Mesenchymal stem cell of Wharton's jelly (primary cell): ENCODE data around the genes DYTN and KLF7.

DNA sequence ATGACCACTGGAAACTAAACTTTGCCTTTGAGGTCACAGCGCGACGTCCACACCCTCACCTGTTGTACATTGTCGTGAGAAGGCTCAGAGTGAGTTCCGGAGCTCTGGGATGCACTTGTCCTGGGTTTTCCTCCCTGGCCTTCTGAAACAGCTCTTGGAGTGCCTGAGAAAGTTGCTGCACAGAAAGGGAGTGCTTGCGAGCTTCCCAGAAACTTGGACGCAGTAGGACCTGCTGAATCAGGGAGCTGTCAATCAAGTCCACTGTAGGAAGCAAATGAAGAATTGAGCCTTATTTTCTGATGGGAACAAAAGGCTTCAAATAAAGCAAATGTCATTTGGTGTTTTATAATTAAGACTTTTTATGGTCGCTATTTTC lies 11.0 kb downstream of the DYTN start:
- CAGE, long polyA plus RNA = no peak

DNA sequence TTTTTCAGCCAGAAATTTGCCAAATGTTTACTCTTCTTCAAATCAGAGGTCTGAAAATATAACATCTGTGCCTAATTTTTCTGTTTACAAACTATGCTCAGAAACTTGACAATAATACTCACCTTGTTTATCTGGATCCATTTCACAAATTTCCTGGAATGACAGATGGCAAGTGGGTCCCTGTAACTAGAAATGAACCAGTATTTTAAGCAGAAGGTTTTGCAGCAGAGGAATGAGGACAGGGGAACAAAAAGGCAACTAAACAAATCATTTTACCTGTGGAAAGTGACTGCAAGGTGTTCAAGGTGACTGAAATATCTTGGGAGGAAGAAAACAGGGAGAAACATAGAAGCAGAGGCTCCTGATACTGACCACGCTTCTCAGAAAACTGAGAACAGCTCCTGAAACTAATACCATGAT lies at the start of gene DYTN:
Gene DYTN, minus strand, starts transcription at position 258 of the 420 bp plus-strand sequence.
- CAGE, long polyA plus RNA = no peak

DNA sequence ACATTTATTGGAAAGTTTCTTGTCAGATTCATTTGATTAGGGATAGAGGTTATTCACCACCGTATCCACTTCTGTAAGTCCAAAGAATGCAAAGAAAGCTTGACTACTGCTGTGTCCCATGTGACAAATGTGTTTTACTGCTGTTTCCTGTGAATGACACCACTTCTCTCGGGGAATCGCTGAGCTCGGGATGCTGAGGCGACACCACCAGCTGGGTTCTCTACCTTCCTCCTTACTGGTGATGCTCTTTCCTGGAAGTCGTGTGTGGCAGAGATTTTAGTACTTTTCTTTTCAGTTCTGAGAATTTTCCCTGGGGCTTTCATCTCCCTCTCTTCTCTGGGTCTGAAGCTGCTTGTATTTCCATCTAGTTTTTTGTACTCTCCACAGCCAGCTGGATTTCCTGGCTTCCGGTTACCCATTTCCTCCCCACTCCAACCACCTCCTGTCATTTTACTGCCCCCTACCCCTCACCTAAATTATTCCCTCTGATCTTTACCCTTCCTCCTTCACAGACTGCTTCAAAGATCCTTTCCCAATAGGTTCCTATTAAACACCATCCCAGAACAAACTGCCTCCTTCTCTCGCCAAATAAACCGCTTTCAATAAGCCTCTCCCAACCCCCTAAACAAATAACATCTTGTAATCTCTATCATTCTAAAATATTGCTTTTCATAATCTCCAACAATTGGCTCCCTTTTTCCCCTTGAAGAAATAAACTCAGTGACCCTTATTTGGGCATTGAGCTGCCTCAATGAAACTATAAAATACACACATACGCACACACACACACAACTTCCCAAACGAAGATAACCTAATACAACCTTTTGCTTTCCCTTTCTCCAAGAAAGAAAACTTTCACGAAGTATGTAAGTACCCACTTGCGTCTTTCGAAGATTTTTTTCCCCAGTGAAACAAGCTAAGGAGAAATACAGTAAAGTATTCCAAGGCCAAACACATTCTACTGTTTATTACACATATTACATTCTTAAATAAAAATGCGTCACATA lies 91.3 kb downstream of the KLF7 start:
- CAGE, long polyA plus RNA = no peak

DNA sequence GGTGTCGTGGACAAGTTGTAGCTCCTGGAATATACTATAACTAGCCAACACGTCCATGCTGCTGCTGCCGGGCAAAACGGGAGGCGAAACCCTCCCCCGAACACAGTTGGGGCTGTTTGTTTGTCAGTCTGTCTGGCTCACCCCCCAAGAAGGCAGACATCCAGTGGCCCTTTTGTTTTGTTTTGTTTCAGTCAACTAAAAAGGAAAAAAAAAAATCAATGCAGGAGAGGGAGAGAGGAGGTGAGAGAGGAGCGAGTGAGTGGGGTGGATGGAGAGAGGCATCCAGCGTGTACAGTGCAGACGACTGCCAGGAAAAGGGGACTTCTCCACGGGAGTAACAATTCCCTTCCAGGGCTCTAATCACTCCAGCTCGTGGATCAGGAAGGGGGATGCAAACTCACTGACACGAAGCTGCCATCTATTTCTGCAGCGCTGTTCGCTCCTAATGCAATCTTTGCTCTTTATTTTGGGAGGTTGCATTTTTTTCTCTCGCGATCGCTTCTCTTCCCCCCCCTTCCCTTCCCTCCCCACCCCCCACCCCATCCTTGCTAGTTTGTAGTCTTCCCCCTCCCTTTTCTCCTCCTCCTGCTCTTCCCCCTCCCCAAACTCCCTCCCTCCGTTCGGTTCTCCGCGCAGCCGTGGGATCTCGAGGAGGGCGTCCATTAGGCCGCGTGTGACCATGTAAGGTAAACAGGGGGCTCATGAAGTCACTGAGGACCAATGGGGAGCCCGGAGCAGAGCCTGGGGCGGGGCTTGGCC lies at the start of gene KLF7:
Gene KLF7, minus strand, starts transcription at position 437 of the 759 bp plus-strand sequence.
- CAGE, long polyA plus RNA = no peak

- CAGE, long polyA plus RNA = no peak
Measured at GRCh38 chr2:207166271-207166782, 579 bp upstream of the KLF7 start.

DNA sequence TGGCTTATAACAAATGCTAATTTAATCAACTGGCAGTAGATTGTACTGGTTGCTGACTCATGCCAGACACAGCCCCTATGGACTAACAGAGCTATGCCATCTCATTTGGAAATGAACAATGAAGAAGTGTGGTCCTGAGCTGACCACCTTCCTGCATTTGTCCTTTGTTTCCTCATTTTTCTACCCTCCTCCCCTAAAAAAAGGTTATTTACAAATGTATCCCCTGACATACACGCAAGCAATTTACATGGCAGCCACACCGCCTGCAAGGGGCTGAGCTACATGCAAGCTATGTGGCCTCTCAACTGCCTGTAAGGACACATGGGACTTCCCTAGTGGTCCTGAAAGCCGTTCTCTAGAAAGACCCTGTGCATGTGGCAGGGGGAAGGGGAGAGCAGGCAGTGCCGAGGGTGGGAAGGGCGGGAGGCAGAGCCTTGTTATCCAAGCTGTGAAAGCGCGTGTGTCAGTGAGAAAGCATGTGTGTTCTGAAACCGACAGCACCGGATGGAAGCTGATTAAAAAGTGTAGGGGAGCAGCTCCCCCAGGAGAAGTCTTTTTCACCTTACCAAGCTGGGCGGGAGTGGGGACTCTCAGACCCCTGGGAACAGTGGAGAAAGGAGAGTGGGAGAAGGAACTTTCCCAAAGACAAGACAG lies 91.0 kb upstream of the KLF7 start:
- CAGE, long polyA plus RNA = no peak

GRCh38 chr2:207524699-207525045 lies 5.1 kb upstream of the CREB1 start:
- CAGE, long polyA plus RNA = no peak

GRCh38 chr2:207525346-207525783 lies 4.4 kb upstream of the CREB1 start:
- CAGE, long polyA plus RNA = no peak

DNA sequence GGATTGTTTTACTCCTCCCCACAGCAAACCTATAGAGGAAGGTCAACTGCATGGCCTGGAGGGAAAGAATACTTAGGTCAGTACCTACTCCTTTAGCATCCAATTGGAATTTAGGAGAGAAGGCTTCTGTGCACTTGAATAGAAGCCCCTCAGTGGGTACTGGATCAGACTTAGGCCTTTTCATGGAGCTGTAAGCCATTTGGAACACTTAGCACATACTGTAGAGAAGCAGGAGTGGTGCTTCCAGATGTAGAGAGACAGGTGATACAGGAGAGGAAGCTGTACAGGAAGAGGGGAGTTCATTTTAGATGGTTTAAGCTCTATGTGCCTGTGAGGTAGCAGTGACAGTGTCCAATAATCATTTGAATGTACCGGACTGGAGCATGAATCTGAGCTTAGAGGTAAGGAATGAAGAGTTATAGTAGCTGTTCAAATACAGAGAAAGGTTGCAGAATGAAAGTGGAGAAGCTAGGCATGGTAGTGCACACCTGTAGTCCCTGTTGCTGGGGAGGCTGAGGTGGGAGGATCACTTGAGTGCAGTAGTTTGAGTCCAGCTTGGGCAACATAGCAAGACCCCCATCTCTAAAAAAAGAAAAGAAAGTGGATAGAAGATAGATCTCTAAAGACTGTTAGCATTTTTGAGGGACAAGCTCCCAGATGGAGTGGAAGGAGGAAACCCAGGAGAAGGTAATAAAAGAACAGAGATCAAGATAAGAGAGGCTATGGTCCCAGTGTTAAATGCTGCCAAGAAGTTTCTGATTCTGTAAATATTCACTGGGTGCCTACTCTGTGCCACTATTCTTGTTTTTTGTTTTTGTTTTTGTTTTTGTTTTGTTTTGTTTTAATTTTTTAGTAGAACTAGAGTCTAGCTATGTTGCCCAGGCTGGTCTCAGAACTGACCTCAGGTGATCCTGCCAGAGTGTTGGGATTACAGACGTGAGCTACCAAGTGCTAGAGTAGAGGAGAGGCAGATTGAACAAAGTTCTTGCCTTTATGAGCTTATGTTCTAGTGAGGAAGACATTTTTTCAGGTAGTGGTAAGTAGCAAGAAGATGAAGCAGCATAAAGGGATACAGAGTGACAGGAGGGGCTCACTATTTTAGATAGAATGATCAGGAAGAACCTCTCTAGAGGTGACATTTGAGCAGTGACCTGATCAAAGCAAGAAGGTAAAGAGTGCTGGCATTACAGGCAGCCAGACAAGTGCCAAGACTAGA lies 26.3 kb downstream of the FZD5 start:
- CAGE, long polyA plus RNA = no peak

DNA sequence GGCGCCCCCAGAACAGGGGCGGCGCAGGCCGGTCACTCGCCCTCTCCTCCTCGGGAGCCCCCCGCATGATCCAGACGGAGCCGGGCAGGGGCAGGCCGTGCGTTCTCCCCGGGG lies 406 bp downstream of the FZD5 start:
- CAGE, long polyA plus RNA = no peak

DNA sequence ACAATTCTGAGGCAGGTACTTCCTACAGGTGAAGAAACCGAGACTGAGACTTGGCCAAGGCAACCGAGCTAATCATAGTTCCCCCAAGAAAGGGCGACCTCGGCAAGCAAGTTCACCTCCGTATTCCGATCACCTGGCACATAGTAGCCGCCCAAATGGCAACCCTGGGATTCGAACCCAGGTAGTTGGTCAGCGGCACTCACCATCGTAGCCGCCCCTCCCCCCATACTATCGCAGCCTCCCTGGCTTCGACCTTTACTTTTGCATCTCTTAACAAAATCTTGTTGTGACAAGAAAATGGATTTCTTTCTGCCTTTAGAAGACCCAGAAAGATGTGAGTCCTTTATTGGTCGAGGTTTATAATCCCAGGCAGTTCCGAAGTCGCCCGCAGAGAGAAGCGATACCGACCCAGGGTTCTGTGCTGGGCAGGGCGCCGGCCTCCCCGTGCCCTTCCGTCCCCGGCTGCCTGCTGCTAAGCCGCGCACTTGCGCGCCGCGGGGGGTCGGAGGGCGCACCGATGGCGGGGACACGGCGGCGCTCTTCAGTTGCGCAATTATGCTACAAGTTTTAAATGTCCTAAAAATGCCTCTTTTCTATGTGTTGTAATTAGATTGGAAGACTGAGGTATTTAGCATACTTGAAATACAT lies 1.2 kb upstream of the FZD5 start:
- CAGE, long polyA plus RNA = no peak

GRCh38 chr2:207796625-207797513 lies 27.2 kb upstream of the FZD5 start:
- CAGE, long polyA plus RNA = no peak

GRCh38 chr2:207860736-207861185 lies 91.1 kb upstream of the FZD5 start:
- CAGE, long polyA plus RNA = no peak

DNA sequence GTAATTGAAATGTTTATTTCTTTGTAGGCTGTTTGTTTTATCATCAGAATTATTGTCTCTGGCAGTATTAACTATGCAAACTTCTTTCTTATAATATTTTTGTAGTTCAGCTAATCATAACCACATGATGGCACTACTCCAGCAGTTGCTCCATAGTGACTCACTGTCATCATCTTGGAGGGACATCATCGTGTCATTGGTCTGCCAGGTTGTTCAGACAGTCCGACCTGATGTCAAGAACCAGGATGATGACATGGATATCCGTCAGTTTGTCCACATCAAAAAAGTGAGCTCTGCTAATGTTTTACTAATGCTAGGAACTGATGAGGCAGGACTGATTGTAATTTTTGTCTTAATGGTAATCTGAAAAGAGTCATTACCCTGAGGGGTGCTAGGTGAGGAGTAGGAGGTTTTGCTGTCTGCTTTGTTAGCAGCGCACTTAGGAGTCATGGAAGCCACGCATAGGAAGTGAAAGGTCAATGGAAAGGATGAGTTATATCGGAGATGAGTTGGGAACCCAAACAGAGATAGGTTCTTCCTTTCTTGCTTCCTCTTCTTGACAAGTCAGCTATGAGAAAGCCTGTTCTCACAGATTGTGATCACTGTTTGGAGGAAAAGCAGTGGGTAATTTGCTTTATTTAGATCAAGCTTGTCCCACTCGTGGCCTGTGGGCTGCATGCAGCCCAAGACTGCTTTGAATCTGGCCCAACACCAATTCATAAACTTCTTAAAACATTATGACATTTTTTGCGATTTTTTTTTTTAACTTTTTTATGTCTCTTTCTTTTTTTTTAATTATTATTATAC lies 49.2 kb downstream of the PIKFYVE start:
- CAGE, long polyA plus RNA = no peak

GRCh38 chr2:209579137-209579925 lies 155.5 kb downstream of the MAP2 start:
- CAGE, long polyA plus RNA = no peak

DNA sequence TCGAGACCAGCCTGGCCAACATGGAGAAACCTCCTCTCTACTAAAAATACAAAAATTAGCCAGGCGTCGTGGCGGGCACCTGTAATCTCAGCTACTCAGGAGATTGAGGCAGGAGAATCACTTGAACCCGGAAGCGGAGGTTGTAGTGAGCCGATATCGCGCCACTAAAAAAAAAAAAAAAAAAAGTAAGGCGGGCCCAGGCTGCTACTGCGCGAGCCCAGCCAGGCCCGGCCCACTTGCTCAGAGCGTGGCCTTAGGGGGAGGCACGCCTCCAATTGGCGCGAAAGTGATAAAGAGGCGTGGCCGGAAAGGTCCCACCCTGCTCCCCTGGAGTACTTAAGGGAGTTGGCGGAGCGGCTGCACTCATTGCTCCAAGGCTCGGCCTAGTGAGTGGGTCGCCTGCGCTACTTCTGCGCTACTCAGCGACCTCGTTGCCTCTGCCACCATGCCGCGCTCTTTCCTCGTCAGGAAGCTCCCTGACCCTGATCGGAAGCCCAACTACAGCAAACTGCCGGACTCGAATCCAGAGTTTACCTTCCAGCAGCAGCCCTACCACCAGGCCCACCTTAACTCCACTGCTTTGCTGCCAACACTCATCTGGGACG lies 36.8 kb downstream of the UNC80 start:
- CAGE, long polyA plus RNA = no peak

DNA sequence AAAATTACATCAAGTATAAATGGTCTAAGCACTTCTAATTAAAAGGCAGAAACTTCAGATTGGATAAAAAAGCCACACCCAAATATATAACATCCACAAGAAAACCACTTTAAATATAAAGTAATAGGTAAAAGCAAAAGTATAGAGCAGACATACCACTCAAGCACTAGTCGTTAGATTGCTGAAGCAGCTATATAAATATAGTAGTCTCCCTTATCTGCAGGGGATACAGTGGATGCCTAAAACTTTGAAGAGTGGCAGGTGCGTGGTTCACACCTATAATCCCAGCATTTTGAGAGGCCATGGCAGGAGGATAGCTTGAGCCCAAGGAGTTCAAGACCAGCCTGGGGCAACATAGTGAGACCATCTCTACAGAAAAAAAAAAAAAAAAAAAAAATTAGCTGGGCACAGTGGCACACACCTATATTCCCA lies 47.9 kb downstream of the RPE start:
- CAGE, long polyA plus RNA = no peak

DNA sequence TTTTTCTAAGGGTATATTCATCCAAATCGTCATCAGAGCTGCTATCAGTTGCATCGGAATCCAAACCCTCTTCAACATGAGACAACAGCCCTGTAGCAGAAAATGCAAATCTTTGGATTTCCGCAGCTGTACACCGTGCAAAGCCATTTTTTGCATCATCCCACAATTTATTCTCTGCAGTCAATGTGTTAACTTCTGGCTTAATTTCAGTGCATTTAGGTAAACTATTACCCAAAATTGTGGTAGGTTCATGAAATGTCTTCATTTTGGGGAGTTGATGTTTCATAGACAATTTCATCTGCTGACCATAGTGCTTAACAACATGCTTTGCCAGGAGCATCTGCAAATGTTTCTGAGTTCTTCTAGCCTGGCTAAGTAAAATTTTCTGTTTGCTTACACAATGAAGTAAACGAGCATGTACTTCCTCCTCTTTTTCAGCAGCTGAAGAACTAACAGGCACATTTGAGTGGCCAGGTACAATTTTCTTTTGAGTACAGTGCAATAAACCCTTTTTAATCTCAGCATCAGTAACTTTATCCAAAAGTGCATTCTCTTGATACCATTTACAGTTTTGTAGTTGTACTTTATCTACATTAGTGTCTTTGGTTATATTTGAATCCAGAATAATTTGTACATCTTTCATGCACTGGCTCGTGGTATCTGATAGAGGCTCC lies 17.6 kb downstream of the KANSL1L start:
- CAGE, long polyA plus RNA = no peak

DNA sequence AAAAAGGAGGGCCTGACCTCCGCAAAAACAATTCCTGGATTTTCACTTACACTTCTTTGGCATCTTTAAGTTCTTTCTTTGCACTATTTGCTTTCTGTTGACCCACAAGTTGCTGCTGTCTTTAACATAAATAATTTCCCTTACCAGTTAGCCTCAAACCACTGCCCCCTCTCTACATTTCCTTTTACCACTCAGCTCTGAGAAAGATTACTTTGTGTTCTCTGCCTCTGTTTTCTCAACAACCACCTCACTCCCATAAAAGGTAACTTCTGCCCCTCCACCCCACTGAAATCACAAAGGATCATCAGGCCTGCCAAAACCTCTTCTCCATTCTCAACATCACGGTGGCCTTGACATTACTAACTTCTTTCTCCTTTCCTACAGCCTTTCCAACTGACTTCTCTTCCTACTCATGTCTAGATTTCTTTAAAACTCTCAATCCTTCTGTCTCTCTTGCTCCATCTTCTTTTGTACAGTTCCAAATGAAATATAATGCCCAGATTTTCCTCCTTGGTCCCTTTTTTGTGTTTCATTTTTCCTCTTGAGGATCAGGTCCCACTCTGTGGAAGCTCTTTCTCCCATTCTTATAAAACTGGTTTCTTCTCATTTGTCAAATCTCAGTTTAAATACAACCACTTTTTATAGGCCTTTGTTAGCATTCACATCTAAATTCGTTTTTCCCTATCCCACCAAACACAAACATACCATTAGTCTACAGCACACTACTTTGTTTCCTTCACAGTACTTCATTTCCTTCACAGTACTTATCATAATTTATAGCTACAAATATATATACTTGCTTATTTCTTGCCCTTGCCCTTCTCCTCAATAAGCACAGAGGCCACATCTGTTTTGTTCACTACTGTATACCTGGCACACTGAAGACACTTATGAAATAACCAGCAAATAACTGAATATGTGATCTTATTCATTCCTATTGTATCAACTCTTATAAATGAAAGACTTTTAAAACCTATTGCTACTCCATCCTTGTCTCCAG lies 9.9 kb downstream of the ACADL start:
- CAGE, long polyA plus RNA = no peak

DNA sequence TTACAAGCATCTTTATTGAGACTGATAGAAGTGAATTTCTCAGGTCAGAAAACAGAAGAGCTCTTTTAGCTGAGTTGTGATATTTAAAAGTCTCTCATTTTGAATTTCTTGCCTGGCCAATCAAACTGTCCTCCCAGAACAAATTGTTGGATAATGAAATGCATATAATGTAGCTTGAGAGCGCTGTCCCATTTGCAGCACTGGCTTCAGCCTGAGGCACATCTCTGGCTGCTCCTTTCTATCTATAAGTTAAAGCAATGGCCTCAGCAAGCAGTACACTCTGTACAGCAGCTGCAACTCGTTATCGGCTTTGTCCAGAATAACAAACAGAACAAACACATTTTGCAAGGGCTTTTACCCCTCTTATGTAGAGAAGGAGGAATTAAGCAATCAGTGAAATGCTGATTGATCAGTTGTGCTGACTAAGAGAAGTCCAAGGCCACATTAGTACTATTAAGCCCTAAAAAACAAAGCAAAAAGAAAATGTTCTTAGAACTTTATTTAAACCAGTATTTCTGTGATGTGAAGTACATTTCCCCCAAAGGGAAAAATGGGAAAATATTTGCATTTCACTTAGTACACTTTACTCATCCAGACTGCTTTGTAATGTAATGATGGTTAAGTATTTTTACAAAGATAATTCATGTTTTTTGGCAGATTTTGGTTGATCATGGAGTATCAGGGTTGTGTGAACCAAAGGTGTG lies 15.1 kb upstream of the CPS1 start:
- CAGE, long polyA plus RNA = no peak